Measurements from ENCODE around the gene MAP2K1.

GRCh38 chr15:65303409-65304495 is 17.1 kb upstream of the PARP16 start:
- PRO-cap, result unidirectional peak, plus-strand start at chr15:65303787; bidirectional peak, plus-strand start at chr15:65303981, minus-strand start at chr15:65303929; bidirectional peak, plus-strand start at chr15:65304766, minus-strand start at chr15:65304403

- PRO-cap, result no peak
These were observed 2.3 kb downstream of the SLC24A1 start for GRCh38 chr15:65623877-65624533.

DNA sequence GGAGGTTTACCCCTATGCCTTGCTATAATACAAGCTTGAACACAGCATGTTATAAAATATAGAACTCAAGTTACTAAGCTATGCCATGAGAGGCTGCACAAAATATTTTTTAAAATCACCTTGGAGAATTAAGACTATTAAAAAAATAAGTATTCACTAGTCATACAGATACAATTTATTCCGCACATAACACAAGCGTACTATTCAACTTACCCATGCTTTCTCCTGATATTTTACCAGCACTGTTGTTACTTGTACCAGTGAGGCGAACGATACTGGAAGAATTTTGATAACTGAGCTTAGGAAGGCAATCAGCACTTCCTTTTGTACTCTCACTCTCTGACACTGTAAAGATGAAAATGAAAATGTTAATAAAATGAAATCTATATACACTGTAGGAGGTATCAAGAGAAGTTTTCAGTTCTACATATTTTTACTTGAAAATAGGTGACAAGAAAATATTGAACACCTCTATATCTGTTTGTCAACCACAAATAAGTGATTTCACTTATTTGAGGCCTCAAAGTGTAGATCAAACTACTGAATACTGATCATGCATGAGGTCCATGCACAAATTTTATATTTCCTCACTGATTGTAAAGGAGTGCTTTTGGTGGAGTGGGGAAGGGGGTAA is 74.5 kb downstream of the SLC24A1 start:
- PRO-cap, result no peak

GRCh38 chr15:65733647-65734245 is 58.3 kb downstream of the DENND4A start:
- PRO-cap, result no peak

DNA sequence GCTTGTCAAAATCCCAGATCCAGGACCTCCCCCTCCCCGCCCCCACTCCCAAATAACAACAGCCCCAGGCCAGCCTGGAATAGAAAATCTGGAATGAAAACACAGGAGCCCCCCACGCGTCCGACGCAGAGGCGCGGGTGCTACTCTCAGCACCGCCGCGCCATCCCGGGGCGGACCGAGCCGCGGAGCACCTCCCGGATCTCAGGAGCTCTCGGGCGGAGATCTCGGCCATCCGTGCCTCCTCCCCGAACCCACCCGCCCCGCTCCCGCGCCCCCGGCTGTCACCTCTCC is 484 bp downstream of the DENND4A start:
- PRO-cap, result bidirectional peak, plus-strand start at position 82 of the sequence, minus-strand start outside the sequence

GRCh38 chr15:65878820-65879082 is 9.5 kb downstream of the RAB11A start:
- PRO-cap, result no peak

GRCh38 chr15:66172131-66172769 is 81.3 kb downstream of the MEGF11 start:
- PRO-cap, result no peak

- PRO-cap, result bidirectional peak, plus-strand start at chr15:66386935, minus-strand start at chr15:66386662; bidirectional peak, plus-strand start at chr15:66387734, minus-strand start at chr15:66387512
These were observed at the start of gene MAP2K1 for GRCh38 chr15:66386494-66387710. MAP2K1 (plus strand) TSS chr15:66386912.

DNA sequence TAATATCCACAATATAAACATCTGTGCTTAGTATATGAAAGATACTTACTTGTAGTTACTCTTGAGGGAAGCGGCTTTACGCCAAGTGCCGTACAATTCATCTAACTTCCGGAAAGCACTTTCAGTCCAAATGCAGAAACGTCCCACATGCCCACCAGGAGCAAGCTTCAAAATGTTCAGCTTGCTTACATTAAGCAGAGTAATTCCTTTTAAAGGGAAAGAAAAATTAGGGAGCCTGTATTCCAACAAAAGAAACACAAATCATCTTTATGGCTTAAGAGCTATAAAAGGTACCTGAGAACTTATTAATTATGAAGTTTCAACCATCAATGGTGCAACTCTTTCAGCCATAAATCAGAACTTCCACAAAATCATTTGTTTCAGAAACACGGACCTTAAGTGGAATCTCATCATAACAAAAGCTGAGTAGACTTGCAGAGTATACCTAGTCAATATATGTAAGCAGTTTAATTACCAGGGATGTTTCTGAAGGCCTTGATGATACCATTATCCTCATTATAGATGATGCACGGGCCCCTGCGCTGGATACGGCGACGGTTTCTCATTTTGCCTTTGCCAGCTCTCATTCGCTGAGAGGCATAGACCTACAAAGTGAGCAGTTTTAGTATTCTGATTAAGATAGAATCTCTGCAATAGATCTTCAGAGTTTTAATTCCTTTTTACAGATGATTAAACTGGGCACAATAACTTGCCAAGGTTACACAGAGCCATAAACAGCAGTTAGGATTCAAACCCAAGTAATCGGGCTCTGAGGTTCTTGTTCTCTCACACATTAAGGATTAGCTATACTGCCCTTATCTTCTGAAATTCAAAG is 3.5 kb downstream of the RPL4 start:
- PRO-cap, result no peak

DNA sequence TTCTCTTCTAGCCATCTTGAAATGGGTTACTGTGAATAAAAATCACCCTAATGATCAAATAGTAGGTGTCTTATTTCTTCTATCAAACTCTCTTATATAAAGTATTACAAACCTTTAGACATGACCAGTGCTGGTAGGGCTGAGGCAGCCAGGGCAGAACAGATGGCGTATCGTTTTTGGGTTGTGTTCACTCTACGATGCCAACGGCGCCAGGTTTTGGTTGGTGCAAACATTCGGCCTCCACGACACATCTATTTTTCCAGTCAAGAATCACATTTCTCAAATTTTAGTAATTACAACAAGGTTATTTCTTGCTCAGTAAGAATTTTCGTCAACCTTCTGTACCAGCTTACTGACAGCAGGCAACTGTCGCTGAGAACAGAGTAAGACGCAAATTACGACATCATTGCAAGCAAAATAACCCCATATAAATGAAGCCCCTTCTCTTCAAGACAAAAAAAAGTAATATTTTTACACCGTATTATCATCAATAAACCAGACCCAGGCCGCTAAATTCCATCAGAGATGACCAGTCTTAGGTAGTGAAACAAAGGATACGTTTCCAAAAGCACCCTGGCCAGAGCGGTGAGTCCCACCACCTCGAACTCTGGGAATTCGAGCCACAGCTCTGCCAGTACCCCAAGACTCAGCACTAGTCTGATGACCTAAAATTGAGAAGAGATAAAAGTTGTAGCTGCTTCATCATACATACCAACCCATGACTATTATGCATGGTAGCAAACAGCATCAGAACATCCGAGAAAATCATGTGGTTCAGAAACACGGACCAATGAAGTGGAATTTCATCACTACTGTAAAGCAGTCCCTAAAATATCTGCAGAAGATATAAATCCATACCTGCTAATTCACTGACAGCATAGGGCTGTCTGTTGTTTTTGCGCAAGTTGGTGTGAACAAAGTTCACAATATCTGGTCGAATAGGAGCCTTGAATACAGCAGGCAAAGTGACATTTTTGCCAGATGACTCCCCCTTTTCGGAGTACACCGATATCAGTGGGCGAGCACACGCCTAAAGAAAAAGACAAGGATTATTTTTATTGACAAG is 1.8 kb downstream of the RPL4 start:
- PRO-cap, result no peak

DNA sequence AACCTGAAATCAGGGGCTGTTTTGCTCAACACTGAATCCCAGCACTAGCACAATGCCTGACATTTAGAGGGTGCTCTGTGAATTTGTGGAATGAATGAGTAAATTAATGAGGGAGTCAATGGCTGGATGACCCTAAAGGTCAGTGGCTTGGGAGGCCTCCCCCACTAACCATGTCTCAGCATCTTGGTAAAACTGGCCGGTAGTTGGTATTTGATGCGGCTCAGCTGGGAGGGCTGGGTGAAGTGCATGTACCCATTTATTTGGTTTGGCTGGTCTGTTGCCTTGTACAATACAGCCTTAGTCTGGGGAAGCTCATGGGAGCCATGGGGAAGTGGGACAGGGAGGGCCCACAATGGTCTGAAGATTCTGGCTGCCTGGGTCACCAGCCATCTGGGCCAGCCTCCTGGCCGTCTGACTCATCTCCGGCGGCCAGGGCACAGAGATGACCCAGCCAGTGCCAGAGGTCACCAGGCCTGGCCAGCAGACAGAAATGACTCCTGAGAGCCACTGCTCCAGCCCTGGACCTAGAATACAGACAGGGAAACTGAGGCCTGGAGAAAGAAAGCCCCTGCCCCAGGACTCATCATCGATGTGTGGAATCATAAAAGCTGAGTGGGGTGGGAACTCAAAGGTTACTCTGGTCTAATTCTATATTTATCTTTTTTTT is 51.6 kb upstream of the SMAD6 start:
- PRO-cap, result no peak

- PRO-cap, result bidirectional peak, plus-strand start at chr15:66673856, minus-strand start at chr15:66673685
These were observed 28.6 kb upstream of the SMAD6 start for GRCh38 chr15:66673192-66674039.

- PRO-cap, result no peak
These were observed 13.1 kb downstream of the SMAD6 start for GRCh38 chr15:66715057-66715528.

GRCh38 chr15:66743960-66744426 is 42.0 kb downstream of the SMAD6 start:
- PRO-cap, result no peak

- PRO-cap, result no peak
These were observed 72.2 kb downstream of the SMAD6 start for GRCh38 chr15:66774055-66774763.

DNA sequence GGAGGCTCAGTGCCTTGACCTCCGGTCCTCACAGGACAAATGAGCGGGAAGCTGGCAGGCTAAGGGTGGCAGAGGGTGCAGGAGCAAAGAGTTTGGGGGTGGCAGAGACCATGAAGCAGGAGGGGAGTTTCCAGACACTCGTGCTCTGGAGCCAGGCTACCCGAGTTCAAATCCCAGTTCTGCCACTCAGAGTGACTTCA is 81.8 kb downstream of the SMAD6 start:
- PRO-cap, result no peak

DNA sequence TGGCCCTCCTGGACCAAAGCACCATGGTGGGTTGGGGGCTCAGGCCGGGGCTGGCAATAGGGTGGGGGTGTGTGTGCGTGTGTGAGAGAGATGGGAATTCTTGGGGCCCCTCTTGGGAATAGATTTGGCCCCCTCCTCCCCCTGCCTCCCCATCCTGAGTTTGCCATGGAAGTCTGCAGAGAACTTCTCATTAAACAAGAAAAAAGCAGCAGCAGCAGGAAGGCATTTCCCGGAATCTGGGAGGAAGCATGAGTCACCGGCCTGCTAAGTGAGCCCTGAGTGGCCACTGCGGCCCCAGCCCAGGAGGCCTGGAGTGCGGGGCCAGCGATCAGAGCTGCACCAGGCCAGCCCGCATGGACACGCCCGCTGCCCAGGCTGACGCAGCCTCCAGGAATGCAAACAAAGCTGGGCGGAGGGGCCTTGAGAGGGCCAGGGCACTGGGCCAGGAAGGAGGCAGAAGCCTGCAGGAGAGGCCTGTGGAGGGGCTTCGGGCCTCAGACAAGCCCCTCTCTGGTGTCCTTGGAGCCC is 101.0 kb downstream of the SMAD6 start:
- PRO-cap, result no peak

DNA sequence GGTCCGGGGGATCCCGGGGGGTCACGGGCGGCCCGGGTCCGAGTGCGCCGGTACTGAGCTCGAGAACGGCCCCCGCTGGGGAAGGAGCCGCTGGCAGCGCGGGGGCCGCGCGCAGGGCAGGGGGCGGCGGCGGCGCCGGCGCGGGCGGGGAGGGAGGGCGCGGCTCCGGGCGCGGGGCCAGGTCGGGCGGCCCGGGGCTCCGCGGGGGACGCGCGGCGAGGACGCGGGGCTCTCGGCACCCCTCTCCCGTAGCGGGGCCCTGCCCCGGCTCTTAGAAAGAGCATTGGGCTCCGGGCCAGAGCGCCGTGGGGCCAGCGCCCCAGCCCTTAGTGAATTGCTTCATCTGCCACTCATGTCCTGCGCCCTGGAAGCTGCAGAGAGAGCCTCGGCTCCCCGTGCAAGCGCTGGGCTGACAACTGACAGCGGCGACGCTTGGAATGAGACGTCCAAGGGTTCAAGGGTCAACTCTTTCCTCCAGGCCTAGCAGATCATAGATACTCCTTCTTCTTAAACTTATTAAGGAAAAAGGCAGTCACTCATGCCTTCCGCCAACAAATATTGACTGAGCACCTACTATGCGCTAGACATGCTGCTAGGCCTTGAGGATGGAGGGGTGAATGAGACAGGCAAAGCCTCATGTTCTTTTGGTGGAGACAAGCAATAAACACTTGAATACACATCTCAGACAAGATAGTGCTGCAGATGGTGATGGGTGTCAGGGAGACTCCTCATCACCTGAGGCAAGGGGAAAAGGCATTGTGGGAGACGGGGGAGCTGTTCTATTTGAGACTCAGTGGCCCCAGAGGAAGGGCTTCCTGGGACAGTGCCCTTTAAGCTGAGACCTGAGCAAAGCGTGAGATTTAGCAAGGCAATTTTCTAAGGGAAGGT is 140.9 kb downstream of the SMAD6 start:
- PRO-cap, result unidirectional peak, minus-strand start at position 273 of the sequence

GRCh38 chr15:67025659-67026150 is 39.7 kb upstream of the SMAD3 start:
- PRO-cap, result no peak

DNA sequence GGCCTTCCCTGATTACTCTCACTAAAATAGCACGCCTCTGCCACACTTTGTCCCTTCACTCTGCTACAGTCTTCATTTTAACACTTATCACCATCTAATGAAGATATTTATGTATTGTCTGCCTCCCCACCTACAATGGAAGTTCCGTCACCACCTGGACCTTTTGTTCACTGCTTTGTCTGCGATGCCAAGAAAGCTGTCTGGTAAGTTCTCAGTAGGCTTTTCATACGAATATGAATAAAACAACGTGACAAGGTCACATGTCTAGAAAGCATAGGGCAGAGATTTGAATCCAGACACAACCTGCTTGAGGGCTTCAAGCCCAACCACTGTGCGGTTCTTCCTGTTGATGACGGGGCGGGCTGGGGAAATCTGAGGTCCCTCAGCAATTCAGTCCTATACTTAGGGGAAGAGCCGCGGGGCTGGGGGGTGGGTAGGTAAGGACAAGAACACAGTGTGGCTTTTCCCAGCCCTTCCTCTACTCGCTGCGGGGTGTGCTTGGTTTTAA is 32.5 kb upstream of the SMAD3 start:
- PRO-cap, result no peak